Measurements from ENCODE around the gene CFHR3.

- PRO-cap: no peak
Measured at GRCh38 chr1:196673835-196674208, 22.0 kb downstream of the CFH start.

DNA sequence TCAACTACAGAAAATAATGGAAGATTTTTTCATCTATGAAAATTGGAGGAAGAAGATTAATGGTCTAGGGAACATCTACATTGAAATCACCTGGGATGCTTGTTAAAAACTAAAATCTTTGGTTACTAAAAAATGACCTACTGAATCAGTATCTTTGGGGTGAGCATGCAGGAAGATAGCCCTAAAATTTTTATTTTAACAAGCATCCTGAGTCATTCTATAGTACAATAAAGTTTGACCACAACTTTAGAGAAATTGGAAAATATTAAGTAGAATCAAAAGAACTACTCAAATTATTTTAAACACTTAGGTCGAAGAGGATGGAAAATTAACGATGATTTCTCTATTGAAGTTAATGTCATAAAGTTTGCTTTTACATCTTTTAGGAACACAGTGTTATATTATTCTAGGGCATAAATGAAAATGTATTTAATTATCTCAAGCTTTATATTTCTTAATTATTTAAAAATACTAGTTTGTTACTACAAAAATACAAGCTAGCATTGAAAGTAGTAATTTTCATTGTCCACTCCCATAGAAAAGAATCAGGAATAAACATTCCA is 25.0 kb downstream of the CFH start:
- PRO-cap: no peak

- PRO-cap: no peak
Measured at GRCh38 chr1:196774213-196774995, at the start of gene CFHR3. Gene CFHR3, plus strand, starts transcription at chr1:196774840.

GRCh38 chr1:196877888-196878659 is 9.8 kb upstream of the CFHR4 start:
- PRO-cap: no peak

- PRO-cap: no peak
Measured at GRCh38 chr1:196889770-196890227, 1.9 kb downstream of the CFHR4 start.

- PRO-cap: no peak
Measured at GRCh38 chr1:197200293-197200513, 890 bp downstream of the ZBTB41 start.

- PRO-cap: no peak
Measured at GRCh38 chr1:197391407-197391918, 123.4 kb downstream of the CRB1 start.

GRCh38 chr1:197955542-197956237 is 38.5 kb downstream of the LHX9 start:
- PRO-cap: no peak

DNA sequence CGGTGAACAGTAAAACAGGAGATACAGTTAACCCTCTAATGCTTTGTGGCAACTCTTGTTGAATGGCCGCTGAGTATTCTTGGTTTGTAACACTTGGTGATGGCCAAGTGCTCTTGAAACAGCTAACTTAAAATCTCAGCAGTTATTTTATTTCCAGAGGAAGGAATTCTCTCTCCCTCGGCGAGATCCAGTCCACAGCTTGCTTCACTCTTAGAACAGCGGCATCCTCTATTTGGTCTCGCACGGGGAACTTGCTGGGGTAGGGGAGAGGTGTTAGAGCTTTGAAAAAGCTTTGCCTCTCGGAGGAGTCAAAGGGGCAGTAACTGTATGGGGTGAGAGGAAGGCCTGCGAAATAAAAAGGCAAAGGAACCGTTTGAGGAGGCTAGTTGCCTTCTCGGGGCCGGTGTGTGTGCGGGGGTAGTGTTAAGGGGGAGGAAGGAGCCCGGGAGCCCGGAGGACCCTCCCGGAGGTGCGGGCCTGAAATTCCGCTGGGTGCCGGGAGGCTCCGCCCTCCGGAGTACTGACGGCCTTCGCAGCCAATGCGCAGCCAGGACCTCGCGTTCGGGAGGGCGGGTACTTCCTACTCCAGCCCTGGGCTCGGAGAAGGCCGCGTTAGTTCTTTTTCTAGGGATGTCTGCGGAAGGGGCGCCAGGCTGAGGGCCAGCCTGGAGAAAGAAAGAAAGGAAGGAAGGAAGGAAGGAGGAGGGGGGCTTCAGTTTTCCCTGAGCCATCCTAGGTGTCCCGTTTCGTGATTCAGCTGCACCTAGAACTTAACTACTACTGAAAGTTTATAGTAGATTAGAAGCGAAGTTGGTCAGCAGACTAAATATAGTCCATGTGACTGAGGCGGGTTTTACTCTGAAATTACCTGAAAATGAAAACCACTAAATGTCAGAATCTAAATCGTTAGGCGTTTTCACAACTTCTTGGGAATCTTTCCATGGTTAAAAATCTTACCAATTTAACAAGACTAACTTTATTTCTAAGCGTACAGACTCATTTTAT is 2.1 kb downstream of the NEK7 start:
- PRO-cap: bidirectional peak, plus-strand start at position 620 of the sequence, minus-strand start at position 471 of the sequence

DNA sequence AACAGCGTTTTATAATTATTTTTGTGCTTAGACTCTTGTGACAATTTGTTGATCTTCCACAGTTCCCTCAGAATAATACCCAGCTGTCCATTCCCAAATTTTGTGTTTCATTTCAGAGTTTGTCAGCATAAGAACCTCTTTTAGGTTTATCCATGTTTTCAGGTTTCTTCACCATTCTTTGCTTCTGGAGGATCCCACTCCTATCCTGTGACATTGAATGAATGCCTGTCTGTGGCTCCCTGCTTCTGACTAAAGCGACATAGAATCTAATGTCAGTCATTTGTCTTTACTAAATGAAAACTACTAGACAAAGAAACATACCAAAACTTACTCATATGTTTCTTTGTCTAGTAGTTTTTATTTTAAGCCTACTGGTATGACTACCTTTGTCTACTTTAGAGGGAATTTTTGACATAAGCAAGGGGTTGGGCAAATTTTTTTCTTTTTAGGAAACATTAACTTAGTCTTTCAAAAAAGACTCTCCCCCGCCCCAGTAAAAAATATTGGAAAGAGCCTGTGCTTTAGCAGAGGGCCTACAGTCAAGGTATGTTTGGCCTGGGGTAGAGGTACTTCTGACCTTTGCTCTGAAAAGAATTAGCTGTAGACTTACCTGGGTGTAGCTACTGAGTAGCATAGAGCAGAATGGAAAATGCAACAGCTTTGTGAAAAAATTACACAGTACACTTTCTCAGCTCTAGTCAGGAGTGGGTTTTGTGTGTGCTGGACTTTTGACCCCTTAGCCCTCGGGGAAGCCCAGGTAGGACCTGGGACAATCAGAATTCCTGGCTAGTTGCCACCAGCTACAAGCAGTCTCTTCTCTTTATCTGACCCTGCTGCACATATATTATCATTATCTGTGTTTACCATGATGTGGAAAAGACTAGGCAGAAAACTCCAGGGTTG is 5.0 kb downstream of the NEK7 start:
- PRO-cap: no peak

DNA sequence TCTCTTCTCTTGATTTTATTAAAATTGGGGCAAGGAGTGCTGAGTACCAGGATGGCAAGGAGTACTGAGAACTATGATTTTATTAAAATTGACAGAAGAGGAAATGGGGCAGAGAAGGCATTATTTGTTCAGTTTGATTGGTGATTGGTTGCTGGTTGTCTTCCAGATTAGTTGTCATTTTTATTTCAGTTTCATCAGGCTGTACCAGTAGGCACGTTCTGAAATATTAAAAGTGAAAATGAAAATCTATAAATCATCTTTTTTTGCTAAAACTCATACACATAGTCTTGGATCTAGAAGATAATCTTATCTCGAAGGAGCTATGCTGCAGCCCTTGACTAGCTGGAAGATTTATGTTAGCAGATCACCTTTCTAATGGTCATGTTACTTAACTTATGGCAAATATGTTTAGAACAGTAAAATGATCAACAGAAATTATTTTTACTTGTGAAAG is 28.9 kb downstream of the NEK7 start:
- PRO-cap: no peak

DNA sequence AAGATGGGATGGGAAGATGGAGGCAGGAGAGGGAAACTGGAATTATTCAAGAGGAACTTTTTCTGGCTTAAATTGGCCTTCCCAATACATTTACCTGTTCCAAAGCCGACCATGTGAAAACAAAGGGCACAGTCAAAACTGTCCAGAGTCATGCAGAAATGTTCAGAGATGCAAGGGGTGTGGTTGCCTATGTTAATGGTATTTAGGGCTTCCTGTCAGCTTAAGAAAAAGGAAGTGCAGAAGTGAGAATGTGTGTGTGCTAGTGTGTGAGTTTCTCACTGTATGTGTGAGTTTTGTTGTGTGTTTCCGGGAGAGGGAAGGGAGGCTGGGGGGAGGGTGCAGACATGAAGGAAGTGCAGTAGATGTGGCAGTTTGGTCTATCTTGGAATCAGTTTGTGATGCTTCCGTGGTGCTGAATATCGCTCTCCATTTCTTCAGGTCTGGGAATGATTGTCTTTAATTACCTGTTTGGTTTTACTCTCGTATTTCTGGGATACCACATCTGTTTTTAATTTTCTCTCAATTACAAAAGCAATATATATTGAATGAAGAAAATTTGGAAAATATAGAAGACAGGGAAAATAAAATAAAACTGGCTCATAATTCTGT is 16.5 kb upstream of the ATP6V1G3 start:
- PRO-cap: no peak

DNA sequence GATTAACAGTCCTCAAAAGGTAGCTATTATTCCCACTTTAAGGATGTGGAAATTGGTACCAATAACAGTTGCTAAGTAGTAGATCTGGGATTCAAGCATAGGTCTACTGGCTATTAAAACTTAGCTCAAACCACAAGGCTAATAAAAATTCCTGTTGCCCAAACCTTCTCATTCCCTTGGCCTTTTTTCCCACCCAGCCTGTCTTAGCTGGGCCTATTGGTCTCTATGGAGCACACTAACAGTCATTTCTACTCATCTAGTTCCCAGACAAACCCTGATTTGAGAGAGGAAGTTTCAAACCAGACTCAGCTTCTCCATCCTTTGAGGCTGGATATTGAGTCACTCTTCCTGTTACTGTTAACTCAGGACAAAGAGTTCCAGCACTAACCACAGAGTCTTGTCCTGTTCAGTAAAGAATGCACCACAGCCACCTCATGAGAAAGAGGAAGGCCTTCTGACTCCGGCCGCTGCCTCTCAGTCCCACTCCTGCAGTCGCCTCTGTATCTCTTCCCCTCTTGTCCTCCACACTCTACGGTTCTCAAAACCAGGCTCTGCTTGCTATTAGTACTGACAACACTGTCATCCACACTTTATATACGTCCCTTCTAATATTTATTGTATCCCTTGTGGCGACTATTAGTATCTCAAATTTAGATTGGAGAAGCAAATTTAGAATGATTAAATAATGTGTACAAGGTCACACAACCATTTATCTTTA is 137.8 kb downstream of the PTPRC start:
- PRO-cap: no peak

DNA sequence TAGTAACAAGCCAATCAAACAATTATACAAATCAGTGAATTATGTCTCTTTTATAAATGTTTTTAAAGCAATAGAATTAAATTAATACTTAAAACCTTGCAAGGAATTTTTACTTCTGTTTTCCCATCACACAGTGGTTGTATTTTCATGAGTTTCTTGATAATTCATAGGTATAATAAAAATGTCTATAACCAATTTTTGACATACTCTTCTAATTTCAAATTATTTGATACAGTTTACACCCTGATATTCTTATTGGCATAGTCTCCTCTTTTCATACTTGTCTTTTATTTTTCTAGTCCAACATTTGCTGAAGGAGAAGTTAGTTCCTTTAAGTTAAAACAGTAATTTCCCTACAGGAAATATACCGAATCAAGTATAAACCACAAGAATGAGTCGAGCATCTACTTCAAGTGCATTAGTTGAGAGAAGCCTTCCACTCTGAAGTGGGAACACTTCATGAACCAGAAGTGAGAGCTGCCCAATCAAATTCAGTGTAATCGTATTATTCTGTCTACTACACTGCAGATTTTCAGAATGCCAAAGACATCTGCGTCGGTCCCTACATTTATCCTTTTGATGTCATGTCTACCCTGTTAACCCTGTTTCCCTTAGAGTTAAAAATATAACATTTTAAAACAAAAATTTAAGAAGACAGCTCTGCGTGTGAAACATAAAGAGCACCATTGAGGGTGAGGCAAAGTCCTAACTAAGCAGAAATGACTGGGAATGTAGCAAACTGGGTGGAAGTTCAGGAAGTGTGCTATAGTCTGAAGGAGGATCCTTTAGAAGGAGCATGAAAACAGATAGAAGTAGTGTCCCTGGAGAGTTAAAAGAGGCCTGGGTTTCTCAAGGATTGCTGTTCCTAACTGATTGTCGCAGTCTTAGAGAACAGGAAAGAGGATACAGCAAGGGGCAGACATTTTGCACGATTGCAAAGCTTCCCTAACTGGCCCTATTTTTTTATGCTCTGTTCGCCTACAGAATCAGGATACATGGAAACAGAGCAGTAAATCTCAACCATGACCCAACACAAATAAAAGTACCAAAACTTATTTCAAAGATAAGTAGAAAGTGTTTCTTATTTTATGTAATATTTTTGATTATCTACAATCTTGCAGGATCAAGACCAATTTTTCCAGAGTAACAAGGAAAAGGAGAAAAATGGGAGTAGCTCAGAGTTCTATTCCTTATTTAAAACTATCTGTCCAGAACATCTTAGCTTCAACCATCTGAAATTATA is 291.2 kb downstream of the PTPRC start:
- PRO-cap: bidirectional peak, plus-strand start at position 535 of the sequence, minus-strand start at position 443 of the sequence; bidirectional peak, plus-strand start at position 879 of the sequence, minus-strand start at position 871 of the sequence

DNA sequence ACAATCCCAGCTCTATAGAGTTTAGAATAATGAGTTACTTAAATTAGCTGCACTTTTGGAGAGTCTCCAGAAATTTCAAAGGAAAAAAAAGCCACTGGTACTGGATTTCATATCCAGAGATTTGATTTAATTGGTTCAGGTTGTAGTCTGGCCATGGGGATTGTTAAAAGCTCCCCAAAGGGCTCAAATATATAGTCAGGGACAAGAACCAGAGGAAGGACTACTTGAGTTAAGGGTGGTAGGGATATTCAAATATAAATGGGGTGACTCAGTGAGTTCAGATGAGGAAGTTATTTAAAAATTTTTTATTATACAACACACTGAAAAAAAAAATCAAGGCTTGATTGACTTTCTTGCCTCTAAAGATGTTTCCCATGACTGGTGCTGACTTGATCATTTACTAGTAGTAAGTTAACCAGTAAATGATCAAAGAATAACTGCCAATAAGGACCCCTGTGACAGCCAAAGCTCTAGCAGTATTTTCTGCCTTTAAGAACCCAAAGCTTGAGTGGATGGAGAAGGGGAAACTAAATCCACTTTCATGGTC is 357.7 kb upstream of the NR5A2 start:
- PRO-cap: no peak

DNA sequence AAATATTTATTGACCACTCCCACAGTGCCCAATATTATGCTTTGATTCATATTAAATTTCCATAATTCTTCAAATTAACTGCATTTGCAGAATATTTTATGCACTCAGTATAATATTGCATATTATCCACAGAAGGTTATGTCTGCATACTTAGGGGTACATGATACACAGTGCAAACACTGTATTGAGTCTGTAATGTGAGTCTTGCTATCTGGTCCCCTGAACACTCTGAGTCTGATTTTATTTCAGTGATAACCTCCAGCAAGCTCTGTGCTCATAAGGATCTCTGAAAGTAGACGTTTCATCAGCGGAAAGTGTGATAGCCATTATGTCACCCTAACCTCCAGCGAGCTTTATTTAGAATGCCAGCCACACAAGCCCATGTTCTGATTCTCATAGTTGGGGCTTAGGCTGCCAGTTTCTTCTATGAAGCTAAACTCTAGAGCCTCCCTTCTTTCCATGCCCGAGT is 3.2 kb downstream of the NR5A2 start:
- PRO-cap: no peak

DNA sequence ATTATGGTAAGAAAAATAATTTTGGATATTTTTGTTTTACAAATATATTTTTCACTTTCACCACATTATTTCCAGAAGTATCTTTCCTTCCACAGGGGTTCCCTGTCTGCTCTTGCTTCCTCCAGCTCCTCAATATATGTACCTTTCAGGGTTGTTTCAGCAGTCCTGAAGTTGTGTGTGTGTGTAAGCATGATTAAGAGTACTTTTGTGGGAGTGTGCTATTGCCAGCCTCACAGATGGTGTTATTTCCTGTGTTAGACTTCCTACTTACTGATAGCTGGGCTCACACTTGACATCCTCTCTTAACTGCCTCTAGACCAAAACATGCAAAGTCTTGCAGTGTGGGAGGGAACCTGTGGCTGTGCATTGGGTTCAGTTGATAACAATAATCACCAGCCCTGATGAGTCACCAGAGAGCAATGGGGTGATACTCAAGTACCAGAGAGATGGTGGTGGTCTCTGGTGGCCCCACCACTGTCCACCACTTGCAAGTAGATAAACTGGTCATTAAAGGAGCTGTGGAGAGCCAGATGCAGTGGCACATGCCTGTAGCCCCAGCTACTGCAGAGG is 126.6 kb downstream of the NR5A2 start:
- PRO-cap: no peak

- PRO-cap: no peak
Measured at GRCh38 chr1:200316217-200316634, 93.6 kb downstream of the ZNF281 start.

GRCh38 chr1:200368176-200368656 is 41.6 kb downstream of the ZNF281 start:
- PRO-cap: no peak

- PRO-cap: no peak
Measured at GRCh38 chr1:200372184-200372485, 37.7 kb downstream of the ZNF281 start.